Subcutaneous preadipocyte (primary cell): ENCODE results near the gene ACAP1.

GRCh38 chr17:7017165-7017579 is 2.6 kb downstream of the C17orf49 start:
- CAGE, long polyA plus RNA: no peak

DNA sequence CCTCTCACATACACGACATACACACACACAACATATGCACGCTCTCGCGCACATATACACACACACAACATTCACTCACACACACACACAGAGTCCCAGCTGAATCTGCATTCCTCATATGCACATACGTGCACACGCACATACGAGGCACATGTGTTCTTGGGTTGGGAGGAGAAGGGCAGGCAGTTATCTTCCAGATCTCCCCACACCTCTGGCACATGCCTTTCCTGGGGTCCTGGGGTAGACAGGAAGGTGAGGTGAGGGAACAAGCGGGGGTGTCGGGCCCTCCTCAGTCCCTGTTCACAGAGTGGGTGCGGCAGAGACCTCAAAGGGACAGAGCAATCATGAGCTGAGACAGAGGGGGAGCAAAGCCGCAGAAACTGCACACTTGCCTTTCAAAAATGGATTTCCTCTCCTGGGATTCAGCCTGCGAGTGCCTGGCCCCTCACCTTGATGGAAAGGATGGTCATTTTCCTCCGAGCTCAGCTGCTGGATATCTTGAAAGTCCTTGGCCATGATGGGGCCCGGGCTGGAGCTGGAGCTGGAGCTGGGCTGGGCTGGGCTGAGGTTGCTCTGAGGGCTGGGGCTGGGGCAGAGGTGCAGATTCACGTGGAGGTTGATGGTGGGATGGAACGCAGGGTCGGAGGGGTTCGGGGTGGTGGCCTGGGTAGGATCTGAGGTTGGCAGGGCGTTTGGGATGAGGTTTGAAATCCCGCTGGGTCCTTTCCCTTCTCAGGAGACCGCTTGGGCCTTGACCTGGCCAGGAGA is 713 bp downstream of the ASGR2 start:
- CAGE, long polyA plus RNA: no peak

DNA sequence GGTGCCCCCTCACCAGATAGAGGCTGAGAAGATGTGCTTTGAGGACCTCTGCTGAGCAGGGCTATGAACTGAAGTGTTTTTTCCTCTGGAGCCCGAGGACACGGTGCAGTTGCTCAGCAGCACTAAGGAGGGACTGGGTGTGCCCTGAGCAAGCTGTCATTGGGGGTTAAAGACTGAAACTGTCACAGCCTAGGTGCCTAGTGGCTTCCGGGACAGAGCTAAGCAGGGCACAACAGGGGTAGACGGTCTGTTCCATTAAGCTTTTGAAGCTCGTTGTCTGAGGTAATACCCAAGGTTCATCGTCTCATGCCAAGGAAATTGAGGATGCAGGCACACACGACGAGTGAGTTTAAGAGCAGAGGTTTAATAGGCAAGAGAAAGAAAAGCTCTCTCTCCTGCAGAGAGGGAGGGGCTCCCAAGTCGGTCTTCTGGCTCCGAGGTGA is 24.9 kb upstream of the ASGR2 start:
- CAGE, long polyA plus RNA: no peak

GRCh38 chr17:7214947-7216244 is 2.0 kb downstream of the DLG4 start:
- CAGE, long polyA plus RNA: no peak

DNA sequence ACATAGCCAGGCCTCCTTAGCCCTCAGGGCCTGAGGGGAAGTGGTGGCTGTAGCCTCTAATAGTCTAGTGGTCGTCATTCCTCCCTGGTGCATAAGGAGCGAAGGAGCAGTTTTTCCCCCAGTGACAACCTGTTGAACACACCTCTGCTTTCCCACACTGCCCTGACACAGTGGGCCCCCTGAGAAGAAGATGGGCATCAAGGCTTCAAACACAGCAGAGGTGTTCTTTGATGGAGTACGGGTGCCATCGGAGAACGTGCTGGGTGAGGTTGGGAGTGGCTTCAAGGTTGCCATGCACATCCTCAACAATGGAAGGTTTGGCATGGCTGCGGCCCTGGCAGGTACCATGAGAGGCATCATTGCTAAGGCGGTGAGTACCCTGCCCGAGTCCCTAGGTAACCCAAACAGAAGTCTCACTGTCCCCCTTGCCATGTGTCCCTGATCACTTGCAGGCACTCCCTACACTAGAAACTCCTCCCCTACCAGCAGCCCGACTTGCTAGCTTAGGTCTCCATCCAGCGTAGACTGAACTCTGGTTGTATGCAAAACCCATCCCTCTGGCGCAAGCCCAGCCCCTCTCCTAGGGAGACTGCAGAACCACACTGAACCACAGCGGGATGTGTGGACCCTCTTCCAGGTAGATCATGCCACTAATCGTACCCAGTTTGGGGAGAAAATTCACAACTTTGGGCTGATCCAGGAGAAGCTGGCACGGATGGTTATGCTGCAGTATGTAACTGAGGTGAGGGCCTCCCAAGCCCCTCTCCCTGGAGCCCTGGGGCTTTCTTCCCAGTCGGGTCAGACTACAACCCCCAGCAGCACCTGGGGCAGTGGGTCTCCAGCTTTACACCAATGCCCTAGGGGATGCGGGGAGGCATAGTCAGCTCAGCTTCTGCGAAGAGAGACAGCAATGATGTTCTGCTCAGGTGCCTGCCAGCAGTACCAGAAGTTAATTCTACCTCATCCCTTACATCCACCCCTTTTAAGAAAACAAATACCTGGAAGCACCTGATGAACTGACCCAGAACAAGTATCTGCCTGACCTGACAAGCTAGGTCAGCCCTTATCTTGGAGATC is 3.1 kb downstream of the ACADVL start:
- CAGE, long polyA plus RNA: no peak

DNA sequence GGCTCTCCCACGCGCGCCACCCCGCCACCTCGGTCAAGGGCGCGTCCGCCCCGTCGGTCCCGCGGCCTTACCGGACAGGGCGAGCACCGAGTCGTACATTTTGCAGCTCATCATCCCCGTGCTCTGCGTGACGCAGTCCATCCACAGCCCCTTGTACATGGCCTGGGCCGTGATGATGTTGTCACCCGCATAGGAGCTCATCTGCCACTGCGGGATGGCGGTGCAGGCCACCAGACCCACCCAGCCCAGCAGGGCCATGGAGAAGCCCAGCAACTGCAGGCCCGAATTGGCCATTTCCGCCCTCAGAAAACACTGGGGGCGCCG is 566 bp downstream of the CLDN7 start:
- CAGE, long polyA plus RNA: no peak

DNA sequence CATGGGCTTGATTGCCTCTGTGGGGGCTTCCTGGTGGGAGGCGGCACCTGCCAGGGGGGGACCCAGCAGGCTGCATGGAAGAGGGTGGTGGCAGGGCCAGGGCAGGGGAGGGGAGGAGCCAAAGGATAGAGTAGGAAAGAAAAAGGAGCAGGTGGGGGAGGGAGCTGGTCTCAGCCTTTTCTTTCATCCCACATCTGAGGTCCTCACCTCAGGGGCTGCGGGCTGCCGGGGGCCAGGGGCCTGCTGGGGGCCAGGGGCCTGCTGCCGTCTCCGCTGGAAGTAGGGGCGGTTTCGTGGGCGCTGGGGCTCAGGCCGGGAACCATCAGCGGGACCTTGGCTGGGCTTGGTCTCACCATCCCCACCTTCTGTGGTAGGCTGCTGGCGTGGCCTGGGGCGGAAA is 5.1 kb downstream of the YBX2 start:
- CAGE, long polyA plus RNA: no peak

DNA sequence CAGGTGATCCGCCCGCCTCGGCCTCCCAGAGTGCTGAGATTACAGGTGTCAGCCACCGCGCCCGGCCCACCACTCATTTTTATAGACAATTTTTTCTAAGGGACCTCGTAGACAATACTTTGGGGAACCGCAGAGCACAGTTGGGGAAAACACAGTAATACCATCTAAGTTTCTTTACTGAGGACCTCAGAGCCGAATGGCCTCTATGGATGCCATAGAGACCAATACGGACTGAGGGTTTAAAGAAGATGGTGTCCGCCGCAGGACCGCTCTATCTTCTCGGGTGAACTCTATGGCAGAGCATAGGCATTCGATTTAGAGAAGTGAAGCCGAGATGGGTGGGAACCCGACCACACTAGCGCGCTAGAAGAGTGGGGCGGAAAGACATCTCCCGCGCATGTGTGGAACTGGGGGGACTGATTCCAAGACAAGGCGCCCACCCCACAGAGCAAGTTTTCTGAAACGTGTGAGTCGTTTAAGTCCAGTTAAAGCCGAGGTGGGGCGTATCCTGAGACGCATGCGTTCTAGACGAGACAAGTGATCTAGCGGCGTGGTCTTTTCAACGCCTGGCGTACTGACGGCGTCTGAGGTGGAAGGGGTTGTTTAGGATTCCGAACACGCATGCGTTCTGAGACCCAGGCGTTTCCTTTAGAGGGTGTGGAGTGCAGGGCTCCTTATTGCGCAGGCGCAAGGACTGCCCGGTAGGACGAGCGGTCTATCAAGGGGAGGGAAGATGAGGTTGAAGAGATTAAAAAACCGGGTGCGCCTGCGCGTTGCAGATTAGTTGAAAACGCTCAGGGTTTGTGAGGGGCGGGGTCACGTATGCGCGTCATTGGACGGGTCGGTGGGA is 553 bp upstream of the EIF5A start:
- CAGE, long polyA plus RNA: no peak

- CAGE, long polyA plus RNA: no peak
Measured at GRCh38 chr17:7336314-7336853, at the start of gene ACAP1. Gene ACAP1 (plus strand): TSS chr17:7336529.

GRCh38 chr17:7411243-7411663 is 3.6 kb downstream of the NLGN2 start:
- CAGE, long polyA plus RNA: no peak

DNA sequence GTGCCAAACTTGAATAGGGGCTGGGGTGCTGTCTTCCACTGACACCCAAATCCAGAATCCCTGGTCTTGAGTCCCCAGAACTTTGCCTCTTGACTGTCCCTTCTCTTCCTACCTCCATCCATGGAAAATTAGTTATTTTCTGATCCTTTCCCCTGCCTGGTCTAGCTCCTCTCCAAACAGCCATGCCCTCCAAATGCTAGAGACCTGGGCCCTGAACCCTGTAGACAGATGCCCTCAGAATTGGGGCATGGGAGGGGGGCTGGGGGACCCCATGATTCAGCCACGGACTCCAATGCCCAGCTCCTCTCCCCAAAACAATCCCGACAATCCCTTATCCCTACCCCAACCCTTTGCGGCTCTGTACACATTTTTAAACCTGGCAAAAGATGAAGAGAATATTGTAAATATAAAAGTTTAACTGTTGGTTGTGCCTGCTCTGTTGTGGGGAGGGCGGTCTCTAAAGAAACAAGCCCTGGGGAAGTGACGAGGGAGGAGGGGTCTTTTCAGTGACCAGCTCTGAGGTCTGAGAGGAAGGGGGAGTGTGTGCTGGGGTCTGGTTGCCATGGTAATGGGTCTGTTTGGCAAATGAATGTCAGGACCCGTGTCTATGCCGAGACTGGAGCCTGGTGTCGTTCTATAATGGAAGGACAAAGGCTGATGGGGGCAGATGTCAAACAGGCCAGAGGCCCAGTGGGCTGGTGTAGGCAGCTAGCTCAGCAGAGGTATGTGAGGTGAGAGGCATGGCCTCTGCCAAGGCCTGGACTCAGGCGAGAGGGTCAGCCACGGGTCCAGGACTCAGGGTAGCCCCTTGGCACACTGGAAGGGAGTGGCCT is 470 bp upstream of the SPEM1 start:
- CAGE, long polyA plus RNA: no peak

GRCh38 chr17:7490873-7491318 is 9.7 kb downstream of the SLC35G6 start:
- CAGE, long polyA plus RNA: no peak

DNA sequence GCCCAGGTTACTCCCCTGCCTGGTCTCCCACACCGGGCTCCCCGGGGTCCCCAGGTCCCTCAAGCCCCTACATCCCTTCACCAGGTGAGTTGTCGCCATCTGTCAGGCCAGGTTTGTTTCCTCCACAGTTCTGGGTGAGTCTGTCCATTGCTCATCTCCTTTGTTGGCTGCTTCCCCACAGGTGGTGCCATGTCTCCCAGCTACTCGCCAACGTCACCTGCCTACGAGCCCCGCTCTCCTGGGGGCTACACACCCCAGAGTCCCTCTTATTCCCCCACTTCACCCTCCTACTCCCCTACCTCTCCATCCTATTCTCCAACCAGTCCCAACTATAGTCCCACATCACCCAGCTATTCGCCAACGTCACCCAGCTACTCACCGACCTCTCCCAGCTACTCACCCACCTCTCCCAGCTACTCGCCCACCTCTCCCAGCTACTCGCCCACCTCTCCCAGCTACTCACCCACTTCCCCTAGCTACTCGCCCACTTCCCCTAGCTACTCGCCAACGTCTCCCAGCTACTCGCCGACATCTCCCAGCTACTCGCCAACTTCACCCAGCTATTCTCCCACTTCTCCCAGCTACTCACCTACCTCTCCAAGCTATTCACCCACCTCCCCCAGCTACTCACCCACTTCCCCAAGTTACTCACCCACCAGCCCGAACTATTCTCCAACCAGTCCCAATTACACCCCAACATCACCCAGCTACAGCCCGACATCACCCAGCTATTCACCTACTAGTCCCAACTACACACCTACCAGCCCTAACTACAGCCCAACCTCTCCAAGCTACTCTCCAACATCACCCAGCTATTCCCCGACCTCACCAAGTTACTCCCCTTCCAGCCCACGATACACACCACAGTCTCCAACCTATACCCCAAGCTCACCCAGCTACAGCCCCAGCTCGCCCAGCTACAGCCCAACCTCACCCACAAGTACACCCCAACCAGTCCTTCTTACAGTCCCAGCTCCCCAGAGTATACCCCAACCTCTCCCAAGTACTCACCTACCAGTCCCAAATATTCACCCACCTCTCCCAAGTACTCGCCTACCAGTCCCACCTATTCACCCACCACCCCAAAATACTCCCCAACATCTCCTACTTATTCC is 32.0 kb downstream of the SLC35G6 start:
- CAGE, long polyA plus RNA: no peak

- CAGE, long polyA plus RNA: no peak
Measured at GRCh38 chr17:7560196-7560765, 1.4 kb upstream of the SENP3 start.

DNA sequence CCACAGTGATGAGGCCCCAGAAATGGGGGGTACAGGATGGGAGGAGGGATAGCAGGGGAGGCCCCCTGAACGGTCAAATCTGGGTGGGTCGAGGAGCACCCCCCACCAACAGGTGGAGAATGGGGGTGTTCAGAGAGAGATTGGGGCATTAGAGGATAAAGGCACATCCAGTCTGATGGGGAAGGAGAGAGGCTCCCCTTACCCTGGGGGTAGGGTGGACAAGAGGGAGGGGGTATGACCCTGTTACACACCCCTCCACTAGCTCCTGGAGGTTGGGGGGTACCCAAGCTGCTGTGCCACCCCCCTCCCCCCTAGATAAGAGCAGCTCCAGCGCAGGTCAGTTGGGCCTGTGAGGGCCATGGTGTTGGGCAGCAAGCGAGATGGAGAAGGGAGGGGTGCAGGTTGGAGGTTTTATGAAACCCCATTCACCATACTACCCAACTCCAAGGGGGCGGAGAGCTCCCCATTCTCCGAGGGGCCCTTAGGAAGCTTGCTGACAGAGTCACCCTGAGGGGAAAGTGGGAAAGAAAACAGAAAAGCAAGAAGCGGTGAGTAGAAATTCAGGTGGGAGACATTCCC is 1.6 kb upstream of the SOX15 start:
- CAGE, long polyA plus RNA: no peak

- CAGE, long polyA plus RNA: no peak
Measured at GRCh38 chr17:7631990-7632198, 2.0 kb downstream of the SHBG start.

DNA sequence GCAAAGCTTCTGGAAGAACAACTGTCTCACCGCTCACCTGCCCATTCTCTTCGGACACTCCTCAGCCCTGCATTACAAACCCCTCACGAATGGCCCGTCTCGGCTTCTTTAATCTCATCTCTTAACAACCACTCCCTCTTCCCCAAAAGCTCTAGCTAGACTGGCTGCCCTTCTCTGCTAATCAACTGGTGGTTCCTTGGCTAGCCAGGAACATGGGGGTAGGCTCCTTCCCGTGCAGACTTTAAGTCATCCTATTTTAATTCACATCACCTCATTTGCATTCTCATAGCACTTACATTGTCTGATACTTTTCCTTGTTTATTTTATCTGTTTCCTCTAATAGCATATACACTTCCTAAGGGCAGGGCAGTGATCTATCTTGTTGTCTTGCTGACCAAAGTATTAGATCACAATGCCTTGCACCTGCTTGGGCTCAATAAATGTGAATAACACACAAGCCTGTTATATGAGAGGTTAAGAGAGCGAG is 9.9 kb downstream of the TP53 start:
- CAGE, long polyA plus RNA: no peak

DNA sequence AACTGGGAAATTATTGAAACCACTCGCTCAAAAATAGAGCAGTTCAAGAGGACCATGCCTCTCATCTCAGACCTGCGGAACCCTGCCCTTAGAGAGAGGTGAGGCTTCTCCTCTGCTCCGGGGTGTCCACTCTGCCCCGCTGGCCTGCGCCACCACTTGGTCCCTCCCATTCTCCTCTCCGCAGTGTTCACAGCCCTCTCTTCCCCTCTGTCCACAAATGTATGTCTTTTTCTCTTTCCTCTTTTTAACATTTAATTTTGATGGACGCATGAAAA is 50.6 kb downstream of the DNAH2 start:
- CAGE, long polyA plus RNA: no peak

DNA sequence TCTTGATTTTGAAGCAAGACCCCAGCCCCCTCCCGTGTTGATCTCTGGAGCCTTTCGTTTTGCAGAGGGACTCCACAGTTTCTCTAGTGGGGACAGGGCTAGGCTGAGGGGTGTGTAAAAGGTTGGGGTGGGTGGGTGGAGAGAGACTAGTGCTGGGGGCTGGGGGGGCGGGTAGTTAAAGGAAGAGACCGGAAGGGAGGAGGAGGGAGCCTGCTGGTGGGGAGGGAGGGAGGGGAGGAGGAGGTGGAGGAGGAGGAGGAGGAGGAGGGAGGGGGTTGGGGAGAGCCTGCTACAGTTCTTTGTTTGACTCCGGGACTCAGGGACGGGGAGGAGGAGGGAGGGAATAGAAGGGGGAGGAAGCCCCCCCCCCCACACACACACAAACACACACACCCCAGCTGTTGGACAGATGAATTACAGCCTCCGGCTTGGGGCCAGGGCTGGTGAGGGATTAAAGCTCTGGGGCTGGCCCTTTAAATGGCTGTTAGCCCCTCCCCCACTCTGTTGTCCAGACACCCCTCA is 4.1 kb downstream of the KDM6B start:
- CAGE, long polyA plus RNA: no peak

DNA sequence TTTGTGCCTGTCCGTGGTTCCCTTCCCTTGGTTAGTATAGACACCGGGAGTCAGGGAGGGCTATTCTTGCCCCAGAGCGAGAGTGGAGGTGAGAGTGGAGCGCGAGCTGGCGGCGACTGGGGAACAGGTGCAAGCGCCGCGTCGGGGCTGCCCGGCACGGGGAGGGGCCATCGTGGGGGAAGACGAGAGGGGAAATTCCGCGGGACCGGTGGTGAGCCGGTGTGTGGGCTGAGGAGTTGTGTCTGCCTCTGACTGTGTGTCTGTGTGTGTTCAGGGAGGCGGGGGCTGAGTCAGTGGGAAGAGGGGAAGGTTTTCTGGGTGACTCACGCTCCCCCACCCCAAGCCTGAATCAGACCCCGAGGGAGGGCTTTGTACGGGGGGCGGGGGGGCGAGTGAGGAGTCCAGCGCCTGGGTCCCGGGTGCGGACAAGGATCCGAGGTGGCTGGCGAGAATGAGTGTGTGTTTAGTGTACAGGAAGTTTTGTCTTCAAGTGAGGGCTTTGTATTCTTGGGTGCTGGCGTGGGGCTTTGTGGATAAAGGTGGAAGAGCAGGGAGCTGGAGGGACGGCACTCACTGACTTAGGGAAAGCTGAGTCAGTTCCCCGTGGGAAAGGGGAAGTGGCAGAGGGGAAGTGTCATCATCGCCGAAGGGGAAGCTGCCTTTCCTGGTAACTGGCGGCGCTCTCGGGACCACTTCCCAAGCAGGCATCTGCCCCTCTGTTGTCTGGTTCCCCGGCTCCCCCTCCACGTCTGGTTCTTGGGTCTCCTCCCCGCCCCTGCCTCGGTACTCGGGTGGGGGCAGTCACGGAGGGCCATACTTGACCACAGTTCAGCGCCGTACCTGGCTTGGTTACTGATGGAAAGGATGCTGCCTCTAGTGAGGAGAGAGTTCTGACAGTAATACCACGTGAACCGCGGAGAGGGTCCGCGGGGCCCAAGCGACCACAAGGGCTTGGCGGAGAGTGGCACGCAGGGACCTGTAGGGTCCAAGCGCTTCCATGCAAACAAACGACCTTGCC is 8.8 kb downstream of the KDM6B start:
- CAGE, long polyA plus RNA: no peak